H9 (cell line): ENCODE measurements around the genes BICD1, DNM1L and SYT10.

DNA sequence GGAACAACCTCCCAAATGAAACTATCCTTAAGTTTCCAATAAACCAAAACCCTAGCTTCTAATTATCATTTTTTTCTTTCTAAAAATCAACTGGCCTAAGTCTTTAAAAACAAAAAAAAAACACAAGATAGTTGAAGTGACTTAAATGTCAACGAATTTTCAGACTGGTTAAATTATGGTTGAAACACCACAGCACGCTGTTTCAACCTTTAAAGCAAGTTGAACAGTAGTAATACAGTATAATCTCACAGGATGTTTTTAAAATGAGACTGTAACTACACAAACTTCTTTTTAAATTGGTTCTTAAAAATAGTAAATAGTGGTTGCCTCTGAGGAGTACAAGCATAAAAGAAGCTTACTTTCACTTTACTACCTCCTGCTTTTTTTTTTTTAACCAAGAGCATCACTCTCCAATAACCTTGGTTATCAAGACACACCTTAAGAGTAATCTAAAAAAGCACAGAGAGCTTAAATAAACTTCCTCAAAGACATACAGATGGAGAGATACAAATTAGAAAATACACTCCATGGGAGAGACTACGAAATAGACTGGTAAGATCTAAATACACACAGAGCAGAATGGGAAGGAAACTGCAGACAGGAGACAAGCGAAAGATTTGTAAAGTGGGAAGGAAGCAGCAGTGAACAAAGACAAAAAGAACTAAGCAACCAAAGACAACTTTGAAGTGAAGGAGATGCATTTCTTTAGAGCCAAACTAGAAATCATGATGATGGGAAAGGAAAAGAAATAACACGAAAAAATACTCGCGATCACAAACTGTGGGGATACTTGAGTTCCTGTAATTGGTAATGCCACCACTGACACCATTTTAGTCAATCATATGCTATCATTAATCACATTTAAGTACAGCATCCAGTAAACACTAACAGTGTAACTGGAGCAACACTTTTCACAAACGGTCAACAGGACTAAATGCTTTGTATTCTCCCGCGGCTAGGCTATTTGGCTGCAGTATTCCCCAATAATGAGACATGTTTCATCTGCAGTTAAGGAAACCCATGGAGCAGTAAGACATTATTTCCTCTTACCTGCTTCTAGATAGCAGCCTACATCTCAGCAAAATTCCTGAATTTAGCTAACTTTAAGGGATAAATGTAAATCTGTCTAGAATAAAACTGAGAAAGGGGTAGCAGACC lies 8.3 kb downstream of the SINHCAF start:
- PRO-cap, result no peak

GRCh38 chr12:31340149-31340696 lies 14.3 kb upstream of the SINHCAF start:
- PRO-cap, result unidirectional peak, minus-strand start at chr12:31340378

DNA sequence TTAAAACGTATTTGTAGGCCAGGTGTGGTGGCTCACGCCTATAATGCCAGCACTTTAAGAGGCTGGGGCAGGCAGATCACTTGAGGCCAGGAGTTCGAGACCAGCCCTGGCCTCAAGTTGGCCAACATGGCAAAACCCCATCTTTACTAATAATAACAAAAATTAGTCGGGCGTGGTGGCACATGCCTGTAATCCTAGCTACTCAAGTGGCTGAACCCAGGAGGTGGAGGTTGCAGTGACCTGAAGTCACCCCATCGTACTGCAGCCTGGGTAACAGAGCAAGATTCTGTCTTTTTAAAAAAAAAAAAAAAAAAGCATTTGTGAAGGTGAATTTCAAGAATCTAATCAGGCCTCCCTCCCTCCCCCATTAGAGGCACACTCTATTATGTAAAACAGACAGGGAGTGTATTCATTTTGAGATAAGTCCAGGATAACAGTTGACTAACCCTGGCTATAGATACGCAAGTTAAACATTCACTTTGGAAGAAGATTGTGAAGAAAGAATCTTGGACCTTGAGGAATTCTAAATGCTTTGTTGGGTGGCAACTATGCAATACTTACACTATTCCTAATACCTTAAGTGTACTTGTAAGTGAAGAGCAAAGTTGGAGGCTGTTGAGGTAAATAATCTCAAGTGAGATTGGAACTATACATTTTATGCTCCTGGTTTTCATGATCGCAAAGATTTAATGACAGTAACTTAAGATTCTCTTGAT lies 2.9 kb downstream of the RESF1 start:
- PRO-cap, result no peak

GRCh38 chr12:32106382-32107262 lies at the start of gene BICD1:
TSS of gene BICD1 (plus strand) at chr12:32106847.
- PRO-cap, result bidirectional peak, plus-strand start at chr12:32106875, minus-strand start at chr12:32106553

GRCh38 chr12:32450862-32451194 lies 51.5 kb downstream of the FGD4 start:
- PRO-cap, result no peak

- PRO-cap, result bidirectional peak, plus-strand start at chr12:32455043, minus-strand start at chr12:32455034
Observed at GRCh38 chr12:32454860-32455481, 55.6 kb downstream of the FGD4 start.

- PRO-cap, result no peak
Observed at GRCh38 chr12:32502559-32503082, 103.3 kb downstream of the FGD4 start.

GRCh38 chr12:32585260-32586133 lies 93.6 kb upstream of the DNM1L start:
- PRO-cap, result no peak

GRCh38 chr12:32678893-32679802 lies at the start of gene DNM1L:
TSS of gene DNM1L (plus strand) at chr12:32679301.
- PRO-cap, result bidirectional peak, plus-strand start at chr12:32679320, minus-strand start at chr12:32679052; bidirectional peak, plus-strand start at chr12:32679735, minus-strand start at chr12:32679582

DNA sequence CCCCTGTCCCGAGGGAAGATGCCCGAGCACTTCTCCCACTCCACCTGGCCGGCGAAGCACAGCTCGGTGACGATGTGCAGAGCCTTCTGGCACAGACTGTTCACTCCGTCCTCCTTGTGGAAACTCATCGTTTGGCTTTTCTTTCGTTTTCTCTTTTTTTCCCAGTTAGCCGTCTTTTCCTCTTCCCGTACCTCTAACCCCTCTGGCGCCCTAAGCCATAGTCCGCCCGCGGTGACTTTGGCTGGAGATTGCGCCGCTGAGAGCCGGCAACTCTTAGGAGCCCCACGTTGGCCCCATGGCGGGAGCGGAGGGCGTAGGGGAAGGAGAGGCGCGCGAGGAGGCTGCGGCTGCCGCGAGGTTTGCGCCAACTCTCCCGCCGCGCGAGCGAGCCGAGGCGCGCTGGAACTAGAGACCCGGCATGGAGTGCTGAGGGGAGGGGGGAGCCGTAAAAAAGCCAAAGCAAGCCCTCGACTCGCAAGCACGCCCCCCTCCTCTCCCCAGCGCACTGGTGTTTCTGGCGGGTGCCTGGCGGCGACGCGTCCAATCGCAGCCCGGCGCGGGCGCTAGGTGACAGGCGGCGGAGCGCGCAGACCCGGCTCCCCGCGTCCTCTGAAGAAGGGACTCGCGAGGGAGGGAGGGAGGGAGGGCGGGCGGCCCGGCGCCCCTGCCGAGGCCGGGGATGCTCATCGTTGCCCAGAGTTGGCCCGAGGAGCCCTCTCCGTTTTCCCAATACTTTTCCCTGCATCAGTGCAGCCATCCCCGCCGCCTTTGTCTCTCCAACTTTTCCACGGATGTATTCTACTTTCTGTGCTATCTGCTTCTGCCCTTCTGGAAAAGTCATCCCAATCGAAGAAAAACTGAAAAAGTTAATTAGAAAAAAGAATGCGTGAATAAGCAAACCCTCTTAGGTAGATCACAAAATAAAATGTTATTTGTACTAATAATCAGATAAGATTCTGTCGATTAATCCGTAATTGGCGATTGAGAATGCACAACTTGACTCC lies at the start of gene SYT10:
SYT10 (minus strand) TSS at position 425 of the 1,004 bp plus-strand sequence.
- PRO-cap, result bidirectional peak, plus-strand start at position 543 of the sequence, minus-strand start at position 425 of the sequence

- PRO-cap, result no peak
Observed at GRCh38 chr12:34032412-34033177, 10.3 kb downstream of the ALG10 start.

DNA sequence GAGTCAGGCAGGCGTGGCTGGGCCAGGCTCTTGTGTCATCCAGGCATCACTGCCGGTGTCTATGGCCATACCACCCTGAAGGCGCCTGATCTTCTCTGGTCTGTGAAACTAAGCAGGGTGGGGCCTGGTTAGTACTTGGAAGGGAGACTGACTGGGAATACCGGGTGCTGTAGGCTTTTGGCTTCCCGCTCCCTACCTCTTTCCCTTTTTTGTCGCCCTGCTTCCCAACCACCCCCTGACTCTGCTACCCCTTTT lies 183.3 kb downstream of the ALG10 start:
- PRO-cap, result no peak

GRCh38 chr12:34311664-34312183 lies 289.4 kb downstream of the ALG10 start:
- PRO-cap, result no peak

DNA sequence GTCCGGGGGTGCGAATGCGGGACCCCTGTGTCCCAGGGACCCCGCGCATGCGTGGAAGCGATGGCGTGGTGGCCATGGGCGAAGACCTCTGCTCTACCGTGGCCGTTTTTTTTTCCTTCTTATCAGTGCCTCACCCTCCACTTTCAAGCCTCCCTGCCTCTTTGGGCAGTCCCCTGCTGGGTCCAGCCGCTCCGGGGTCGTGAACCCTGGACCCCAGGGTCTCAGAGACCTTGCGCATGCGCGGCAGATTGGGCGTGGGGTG lies 324.3 kb downstream of the ALG10 start:
- PRO-cap, result no peak

DNA sequence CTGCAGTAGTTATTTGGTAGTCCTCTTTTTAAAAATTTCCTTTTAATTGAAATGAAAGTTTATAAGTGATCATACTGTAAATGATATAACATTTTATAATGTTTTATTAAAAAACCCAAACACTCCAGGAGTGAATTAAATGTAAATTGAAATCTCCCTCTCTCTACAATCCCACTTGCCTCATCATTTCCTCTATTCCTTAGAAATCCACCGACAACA lies 847.7 kb upstream of the ALG10B start:
- PRO-cap, result no peak

DNA sequence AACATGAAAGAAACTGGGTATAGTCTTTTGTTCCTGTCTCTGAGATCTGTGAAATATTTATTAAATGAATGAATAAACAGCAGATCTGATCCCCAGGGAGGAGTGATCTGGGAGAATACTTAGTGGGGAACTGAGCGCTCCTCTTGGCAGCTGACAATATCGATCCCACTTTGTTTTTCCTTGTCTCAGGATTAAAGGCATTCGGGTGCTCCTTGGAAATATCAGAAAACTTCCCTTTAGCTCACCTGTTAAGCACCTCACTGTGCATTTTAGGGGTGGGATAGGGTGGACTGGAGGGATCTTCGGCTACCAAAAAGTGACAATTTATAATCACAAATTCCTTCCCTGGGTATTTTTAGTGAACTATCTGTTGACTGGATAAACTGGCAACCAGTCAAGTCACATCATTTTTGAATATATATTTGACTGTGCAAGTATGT lies 626 bp downstream of the ALG10B start:
- PRO-cap, result no peak

GRCh38 chr12:38905850-38906433 lies 551 bp upstream of the CPNE8 start:
- PRO-cap, result no peak

- PRO-cap, result no peak
Observed at GRCh38 chr12:39339935-39340470, 102.9 kb downstream of the KIF21A start.

DNA sequence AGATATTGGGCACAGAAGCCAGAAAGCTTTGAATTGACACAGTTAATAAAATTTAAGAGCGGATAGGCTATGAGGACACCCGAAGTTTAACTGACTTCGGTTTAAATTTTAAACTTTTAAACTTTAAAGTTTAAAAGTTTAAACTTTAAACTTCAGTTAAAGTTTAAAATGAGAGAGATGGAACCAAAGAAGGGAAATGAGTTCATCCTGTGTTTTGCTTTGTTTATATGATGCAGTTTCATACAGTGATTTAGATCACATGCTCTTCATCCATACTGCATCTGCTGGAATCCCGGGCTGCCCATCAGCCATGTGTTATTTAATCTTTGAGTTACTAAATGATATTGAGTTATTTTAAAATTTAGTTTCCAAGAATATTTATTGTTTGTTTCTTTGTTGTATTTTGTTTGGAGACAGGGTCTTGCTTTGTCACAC lies 27.2 kb upstream of the LRRK2 start:
- PRO-cap, result no peak

- PRO-cap, result no peak
Observed at GRCh38 chr12:42590524-42591010, 1.0 kb upstream of the PRICKLE1 start.